Measurements from ENCODE around the genes DMPK, PGLYRP1 and PNMA8A.

- CAGE, long polyA plus RNA = no peak
- RRBS = no CpG with 5 or more reads among the region's 16 CpGs
Measured at GRCh38 chr19:45471029-45471584, 3.3 kb downstream of the FOSB start.

- CAGE, long polyA plus RNA = no peak
- RRBS = no CpG with 5 or more reads among the region's 9 CpGs
Measured at GRCh38 chr19:45477640-45478355, 10.0 kb downstream of the FOSB start.

GRCh38 chr19:45514433-45514930, 7.2 kb downstream of the VASP start:
- CAGE, long polyA plus RNA = no peak
- RRBS = 63% methylated on average over 3 of the region's 13 CpGs

DNA sequence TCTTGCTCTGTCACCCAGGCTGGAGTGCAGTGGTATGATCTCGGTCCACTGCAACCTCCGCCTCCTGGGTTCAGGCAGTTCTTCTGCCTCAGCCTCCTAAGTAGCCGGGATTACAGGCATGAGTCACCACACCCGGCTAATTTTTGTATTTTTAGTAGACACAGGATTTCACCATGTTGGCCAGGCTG, 15.8 kb downstream of the VASP start:
- CAGE, long polyA plus RNA = no peak
- RRBS = no CpG with 5 or more reads among the region's 4 CpGs

GRCh38 chr19:45599300-45600125, 2.5 kb downstream of the GPR4 start:
- CAGE, long polyA plus RNA = no peak
- RRBS = 18% methylated on average over 5 of the region's 21 CpGs

DNA sequence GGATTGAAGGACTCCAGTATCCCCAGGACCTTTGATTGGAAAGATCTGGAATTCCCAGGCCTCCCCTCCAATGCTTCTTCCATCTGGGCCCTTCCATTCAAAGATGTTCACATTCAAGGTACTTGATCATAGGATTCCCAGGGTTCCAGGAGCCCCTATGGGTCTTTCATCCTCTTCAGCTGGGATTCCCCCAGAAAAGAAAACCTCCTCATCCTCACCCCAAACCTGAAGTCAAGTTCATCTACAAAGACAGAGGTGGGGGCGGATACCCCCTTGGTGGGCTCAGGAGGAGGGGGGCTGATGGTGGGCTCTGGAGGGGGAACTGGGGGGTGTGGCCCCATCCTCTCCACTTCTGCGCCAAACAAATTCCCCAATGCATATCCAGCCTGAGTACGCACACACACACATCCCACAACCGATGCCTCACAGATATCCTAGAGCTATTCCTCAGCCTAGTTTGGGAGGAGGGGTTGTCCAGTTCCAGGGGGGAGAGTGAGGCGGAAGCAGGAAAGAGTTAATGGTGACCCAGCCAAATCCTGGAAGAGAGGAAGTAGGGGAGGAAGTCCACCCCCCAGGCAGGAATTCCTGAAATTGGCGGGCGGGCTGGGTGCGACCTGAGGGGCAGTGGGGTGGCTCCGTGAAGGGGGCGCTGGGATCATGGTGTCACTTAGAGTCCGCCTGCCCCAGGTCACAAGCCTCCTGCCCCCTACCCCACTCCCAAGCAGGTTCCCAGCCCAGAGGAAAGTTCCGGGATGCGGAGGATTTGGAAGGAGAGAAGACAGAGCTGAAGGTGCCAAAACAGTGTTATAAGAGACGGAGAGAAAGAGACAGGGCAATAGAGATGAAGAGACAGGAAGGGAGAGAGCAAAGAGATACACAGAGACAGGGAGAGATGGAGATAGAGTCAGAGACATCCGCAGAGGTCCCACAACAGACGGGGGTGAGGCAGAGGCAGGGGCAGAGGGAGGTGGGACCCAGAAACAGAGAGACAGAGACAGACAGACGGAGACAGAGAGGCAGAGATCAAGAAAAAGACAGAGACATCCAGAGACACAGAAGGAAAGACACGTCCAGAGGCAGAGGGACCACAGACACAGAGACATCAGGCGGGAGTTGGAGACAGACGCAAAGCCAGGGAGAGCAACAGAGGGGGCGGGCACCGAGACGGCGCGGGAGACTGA, 810 bp downstream of the GPR4 start:
- CAGE, long polyA plus RNA = no peak
- RRBS = no CpG with 5 or more reads among the region's 25 CpGs

DNA sequence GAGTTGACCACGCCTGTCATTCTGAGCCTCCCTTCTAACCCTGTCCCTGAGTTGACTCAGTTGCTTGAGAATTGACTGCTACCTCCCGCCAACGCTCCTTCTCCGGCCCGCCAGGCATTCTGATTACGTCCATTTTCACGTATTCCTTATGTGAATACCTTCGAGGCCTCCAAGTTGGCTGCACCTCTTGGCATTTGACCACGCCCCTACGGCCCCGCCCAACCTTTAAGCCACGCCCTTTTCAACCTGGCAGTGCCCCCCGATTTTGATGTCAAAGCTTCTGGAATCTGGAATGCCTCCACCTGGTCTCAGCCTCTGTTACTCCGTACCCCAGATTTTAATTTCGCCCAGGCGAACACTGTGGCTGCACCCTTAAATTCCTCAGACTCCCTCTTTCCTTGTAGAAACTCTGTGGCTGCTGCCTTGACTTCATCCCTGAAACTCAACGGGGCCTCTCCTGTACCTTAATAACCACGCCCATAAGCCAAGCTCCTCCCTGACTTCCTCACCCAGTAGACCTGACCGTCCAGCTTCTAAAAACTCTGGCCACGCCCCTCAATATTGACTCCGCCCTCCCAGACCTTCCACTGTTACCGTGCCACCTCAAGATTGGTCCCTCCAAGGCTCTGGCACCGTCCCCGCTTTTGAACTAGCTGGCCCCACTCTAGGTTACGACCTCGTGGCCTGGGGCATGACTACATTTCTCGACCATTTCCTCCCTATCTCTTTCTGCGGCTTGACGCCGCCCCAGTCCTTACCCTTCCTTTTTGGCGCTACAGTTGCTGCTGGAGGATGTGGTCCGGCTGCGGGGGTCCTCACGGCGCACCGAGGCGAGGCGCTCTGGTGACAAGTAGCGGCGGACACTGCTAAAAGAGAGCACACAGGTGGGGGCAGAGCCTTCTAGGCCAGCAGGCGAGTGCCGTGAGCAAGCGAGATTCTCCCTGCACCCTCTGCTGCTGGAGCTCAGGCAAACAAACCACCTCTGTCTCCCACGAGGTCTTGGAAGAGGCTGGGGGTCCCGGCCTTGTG, 2.0 kb upstream of the EML2 start:
- CAGE, long polyA plus RNA = no peak
- RRBS = no CpG with 5 or more reads among the region's 45 CpGs

DNA sequence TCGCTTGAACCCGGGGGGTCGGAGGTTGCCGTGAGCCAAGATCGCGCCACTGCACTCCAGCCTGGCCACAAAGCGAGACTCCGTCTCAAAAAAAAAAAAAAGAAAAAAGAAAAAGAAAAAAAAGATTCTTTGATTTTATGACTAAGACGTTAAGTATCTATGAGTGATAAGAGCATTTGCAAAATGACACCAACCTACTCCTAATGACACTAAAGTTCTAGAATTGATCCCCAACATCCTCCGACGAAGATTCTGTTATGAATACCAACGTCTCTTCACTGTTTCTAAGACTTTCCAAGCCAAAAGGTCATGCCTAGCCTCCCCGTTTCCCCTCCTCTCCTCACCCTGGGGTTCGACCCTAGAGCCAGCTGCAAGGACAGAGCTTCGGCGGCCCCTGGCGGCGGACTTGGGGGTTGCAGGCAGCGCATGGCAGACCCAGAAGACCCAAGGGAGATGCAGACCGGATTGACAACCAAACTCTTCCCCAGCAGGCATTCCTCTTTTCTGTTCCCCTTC, 3.8 kb upstream of the EML2 start:
- CAGE, long polyA plus RNA = no peak
- RRBS = no CpG with 5 or more reads among the region's 20 CpGs

GRCh38 chr19:45782152-45782736, at the start of gene DMPK:
Gene DMPK (minus strand): TSS chr19:45782490.
- CAGE, long polyA plus RNA = start-site peak on the minus strand at chr19:45782472-45782491, 1,918 and 1,745 reads in 2 replicates
- RRBS = 8% methylated on average over 4 of the region's 18 CpGs

GRCh38 chr19:45877980-45878902, 7.7 kb downstream of the IRF2BP1 start:
- CAGE, long polyA plus RNA = no peak
- RRBS = no CpG with 5 or more reads among the region's 16 CpGs

DNA sequence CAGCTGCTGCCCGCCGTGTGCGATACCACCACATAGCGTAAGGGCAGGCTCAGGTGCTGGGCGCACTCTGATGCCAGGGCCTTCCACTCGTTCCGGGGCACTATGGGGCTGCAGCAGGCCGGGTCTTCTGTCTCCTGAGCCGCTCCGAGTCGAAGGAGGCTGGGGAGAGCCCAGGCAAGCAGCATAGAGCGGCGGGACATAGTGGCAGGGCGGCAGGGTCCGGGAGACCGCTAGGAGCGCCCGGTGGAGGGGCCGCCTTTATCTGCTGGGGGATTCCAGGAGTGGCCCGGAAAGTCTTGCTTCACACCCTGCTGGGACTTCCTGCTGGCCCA, at the start of gene PGLYRP1:
PGLYRP1 (minus strand) TSS at position 232 of the 332 bp plus-strand sequence.
- CAGE, long polyA plus RNA = no peak
- RRBS = 16% methylated on average over 8 of the region's 20 CpGs

DNA sequence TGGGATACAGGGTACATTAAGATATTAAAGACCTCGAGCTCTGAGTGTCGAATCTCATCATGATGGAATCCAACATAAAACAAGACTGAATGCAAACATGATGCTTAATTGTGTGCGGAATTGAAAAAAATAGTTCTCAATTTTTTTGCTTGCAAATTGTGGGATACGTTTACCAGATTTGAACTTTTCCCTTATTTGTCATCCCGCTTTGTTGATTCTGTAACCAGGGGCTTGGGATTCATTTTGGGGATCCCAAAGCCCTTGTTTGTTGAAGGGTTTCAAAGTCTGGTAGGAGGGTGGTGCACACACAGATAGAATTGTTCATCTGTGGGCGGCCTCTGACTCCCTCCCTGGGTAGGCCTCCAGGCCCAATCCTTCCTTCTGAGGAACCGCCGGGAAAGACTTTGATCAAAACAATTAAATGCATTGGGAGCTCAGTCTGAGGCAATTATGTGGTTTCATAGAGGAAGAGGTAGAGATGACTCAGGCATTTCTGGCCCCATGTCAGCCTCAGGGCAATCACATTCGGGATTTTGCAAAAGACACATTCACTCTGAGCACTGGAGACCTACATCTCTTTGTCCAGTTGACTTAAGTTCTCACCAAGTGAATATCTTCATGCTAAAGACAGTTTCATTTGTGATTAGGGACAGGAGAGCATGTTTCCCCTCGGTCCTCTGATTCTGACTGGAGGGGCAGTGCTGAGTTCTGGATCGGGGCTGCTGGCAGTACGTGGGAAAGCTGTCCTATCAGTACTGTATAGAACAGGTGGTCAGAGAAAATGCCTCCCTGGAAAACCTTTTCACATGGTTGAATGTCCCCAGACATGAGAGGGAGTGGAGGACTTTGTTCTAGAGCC, 27.7 kb upstream of the IGFL4 start:
- CAGE, long polyA plus RNA = no peak
- RRBS = no CpG with 5 or more reads among the region's 12 CpGs

DNA sequence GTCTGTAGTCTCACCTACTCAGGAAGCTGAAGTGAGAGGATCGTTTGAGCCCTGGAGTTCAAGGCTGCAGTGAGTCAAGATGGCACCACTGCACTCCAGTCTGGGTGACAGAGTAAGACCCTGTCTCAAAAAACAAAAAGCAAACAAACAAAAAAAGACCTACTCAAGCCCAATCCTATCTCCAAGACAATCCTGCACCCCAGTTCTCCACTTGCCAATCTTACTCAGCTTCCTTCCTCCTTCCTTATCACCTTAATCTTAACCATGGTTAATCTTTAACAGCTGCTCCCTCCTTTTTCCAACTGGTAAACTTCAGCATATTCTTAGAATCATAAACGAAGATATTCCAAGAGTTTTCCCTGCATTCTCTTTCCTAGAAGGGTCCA, 11.8 kb downstream of the IGFL2 start:
- CAGE, long polyA plus RNA = no peak
- RRBS = no CpG with 5 or more reads among the region's 2 CpGs

DNA sequence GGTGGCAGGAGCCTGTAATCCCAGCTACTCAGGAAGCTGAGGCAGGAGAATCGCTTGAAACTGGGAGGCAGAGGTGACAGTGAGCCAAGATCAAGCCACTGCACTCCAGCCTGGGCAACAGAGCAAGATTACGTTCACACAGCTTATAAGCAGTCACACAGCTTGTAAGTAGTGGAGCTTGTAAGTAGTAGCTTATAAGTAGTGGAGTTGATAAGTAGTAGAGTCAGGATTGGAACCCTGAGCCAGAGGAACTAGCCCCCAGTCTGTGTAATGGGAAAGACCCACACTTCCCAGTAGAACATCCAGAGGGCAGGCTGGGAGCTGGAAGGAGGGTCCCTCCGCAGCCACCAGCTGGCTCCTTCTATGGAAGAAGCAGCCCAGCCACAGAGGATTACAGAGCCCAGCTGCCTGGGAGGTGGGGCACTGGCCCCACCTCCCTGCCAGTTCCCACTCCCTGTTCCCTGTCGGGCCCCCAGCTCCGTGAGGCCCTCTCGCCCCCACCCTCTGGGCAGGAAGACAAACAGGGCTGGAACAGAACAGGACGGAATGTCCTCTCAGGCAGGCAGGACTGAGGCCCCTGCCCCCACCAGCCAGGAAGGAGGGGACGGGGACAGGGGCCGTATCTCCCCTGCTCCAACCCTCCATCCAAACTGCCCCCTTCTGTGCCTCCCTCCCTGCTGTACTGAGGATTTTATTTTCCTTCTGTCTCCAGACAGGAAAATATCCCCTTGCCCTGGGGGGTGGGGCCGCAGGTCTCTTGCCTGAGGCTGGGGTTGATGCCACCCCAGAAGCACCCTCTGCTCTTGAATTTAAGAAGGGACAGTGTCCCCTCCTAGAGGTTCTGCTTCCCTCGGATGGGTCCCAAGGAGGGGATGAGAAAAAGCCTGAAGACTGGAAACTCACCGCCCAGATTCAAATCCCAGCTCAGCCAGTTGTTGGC, 4.0 kb downstream of the HIF3A start:
- CAGE, long polyA plus RNA = no peak
- RRBS = no CpG with 5 or more reads among the region's 12 CpGs

DNA sequence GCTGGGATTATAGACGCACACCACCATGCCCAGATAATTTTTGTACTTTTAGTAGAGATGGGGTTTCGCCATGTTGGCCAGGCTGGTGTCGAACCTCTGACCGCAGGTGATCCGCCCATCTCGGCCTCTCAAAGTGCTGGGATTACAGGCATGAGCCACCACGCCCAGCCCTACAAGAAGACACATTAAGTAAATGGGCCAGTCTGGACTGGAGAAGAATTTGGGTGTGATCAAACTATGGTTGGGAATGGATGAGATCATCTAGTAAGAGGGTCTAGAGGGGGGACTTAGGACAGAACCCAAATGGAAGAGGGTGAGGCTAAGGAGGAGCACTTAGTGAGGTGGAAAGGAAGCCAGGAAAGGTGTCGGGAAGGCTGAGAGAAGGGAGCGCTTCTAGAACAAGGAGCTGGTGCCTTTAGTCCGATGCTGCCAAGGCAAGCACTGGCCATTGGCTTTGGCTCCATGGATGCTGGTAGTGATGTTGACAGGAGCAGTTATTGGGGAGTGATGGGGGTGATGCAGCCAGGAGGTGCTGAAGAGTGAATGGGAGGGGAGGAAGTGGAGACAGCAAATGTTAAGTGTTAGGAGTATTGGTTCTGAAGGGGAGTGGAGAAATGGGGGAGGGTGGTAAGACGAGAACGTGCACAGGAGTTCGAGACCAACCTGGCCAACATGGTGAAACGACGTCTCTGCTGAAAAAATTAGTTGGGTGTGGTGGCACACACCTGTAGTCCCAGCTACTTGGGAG, 1.7 kb downstream of the PPP5C start:
- CAGE, long polyA plus RNA = no peak
- RRBS = no CpG with 5 or more reads among the region's 15 CpGs

- CAGE, long polyA plus RNA = no peak
- RRBS = 0% methylated on average over 2 of the region's 20 CpGs
Measured at GRCh38 chr19:46404461-46404935, 8.9 kb downstream of the CCDC8 start.

DNA sequence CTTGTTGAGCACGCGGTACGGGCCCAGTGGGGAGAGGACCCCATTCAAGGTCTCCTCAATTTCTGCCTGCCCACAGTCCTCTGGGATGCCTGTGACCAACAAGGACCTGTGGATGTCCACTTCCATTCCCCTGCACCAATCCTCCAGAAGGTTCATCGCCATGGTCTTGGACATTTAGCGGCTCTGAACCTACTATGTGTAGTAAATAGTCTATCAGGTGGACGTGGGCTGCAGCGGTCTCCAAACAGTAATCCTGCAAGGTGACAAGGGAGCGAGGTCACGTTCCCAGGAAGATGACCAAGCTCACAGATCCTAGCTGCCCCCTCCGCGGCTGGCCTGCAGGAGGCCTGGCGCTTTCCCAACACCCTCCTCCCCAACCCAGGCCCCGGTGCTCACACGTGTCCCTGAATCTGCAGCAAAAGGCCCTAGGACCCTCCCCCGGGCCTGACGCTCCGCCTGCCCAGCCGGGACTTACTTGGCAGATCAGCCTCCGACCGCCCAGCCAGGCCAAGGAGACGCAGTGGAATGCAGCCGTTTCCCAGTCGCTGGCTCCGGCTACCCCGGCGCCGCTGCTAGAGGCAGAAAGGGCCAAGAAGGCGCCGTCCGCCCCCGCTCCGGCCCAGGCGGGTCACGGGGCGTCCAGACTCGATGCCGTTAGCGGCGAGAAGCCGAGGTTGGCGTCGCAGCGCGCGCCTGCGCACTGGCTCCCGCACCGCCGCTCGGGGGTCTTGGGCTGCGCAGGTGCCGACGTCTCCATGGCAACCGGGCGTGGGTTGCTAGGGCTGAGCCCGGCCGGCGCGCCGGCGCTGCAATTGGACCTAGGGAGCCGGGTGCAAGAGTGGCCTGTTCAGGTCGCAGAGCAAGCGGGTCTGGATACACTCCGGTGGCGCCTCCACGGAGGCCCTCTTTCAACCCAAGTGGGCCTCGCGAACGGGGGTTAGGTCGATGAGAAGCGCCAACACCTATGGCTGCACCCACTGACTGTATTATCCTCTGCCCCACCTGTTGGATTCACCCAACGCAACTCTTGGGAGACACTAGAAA, at the start of gene PNMA8A:
PNMA8A (minus strand) TSS at position 702 of the 1,044 bp plus-strand sequence.
- CAGE, long polyA plus RNA = no peak
- RRBS = 4% methylated on average over 21 of the region's 73 CpGs

DNA sequence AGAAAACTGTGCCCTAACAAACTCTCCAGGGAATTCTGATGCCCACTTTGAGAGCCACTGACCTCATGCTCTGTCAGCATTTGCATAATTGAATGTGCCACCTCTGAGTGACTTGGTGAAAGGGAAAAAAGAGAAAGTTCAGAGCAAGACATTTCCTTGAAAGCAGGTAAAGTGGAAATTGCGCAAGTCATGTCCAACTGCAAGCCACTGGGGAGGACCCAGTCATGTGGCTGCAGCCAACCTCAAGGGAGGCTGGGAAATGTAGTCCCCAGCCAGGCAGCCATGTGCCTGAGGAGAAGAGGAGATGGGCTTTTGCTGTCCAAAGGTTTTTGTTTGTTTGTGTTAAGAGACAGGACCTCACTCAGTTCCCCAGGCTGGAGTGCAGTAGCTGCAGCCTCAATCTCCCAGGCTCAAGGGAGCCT, 50.8 kb upstream of the PNMA8B start:
- CAGE, long polyA plus RNA = no peak
- RRBS = no CpG with 5 or more reads among the region's 1 CpG

DNA sequence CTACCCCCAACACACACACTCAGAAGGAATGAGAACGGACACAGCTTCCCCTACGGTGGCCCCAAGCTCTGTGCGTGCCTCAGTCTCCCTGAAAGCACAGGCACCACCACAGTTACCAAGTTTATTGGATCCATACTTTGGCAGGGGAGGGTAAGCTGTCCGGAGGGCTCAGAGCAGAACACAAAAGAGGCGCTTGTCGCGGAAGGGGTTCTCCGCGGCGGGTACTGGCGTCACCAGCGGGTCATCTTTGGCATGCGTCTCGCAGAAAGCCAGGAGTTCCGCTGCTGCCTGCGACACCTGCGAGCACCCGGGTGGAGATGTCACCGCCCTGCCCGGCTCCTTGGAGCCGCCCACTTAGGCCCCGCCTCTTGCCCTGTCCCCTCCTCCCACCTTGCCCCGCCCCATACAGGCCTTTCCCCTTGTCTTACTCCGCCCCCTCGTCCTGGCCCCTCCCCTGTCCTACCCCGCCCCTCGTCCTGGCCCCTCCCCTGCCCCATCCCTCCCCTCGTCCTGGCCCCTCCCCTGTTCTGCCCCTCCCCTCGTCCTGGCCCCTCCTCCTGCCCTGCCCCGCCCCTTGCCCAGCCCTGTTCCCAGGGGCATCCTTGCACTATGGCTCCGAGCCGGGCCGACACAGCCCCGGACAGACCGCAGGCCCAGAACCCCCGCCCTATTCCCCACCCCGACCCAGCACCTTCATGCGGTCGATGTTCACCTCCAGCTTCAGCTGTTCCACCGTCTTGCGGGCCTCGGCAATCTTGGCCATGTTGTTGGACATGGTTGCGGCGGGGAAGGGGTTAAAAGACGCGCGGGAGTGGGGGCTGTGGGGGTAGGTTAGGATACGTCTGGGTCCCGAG, 1.9 kb downstream of the GNG8 start:
- CAGE, long polyA plus RNA = no peak
- RRBS = no CpG with 5 or more reads among the region's 49 CpGs

DNA sequence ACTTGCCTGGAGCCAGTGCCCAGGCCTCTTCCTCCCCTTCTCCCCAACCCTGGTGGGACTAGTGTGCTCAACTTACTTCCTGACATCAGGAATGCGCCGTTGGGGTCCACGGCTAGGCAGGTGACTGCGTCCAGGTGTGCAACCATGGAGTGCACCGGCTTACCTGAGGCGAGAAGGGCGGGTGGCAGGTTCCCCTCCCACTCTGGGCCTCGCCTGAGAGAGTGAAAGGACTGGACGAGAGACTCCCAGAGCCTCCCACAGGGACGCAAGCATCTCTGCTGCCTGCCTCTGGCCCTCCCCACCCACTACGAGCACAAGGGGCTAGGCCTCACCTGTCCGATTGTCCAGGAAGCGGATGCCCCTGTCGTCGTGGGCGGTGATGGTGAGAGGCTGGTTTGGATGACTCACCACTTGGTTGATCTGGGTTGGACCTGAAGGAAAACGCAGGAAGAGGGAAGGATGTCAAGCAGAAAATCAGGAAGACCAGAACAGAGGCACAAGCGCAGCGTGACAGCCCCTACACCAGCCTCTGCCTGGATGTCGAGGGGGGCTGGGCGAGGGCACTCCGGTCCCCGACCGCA, 5.1 kb upstream of the PRKD2 start:
- CAGE, long polyA plus RNA = no peak
- RRBS = no CpG with 5 or more reads among the region's 24 CpGs

Data from BJ (cell line).